Keratinocyte (primary cell): Measurements from ENCODE around the genes FAM98A and CEBPZ.

DNA sequence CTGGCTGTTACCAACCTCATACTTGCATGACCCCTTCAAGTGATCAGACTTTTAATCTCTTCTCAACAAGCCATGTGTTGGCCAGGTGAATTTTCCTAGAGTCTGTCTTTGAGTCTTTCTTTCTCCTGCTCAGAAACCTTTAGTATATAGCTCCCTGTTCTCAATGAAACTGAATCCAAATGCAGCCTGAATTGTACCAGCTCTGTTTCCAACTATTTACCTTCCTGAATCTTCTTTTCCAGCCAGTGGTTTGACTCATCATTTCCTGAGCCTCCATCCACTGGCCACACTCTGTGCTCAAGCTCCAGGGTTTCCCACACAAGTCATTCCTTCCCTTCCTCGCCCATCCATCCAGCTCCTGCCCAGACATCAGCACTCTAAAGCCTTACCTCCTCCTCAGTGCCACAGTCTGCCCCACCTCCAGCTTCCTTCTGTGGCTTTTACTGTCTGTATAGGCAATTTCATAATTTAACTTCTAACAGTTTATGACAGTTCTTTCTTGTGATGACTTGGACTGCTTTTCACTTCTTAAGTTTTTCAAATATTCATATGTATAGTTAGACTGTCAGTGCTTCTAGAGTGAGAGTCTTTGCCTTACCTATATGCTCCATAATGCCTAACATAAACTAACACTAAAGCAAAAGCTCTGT lies 233.6 kb upstream of the RASGRP3 start:
CAGE:
- cytosol, long polyA minus RNA = no peak
- cytosol, long polyA plus RNA = no peak
- long polyA plus RNA = no peak
- nucleus, long polyA minus RNA = no peak
- nucleus, long polyA plus RNA = no peak

DNA sequence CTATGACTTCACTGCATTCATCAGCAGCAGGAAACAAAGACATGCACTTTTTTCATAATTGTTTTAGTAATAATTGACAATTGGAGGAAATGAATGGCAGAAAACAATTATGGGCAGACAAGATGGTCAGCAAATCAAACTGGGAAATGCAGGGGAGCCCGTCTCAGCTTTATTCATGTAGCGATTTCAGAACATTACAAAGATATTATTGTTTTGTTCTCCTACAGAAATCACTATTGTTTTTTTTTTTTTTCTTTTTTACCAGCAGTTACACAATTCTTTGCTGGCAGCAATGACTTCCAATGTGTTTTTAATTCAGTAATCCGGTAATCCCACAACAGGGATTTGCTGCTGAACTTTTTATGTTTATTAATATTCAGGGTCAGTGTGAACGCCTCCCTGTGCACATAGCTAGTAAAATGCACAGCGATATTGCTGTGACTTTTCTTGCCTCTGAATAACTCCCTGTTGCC lies 33.8 kb upstream of the RASGRP3 start:
CAGE:
- cytosol, long polyA minus RNA = no peak
- cytosol, long polyA plus RNA = no peak
- long polyA plus RNA = no peak
- nucleus, long polyA minus RNA = no peak
- nucleus, long polyA plus RNA = no peak

GRCh38 chr2:33476835-33477063 lies 300 bp downstream of the RASGRP3 start:
CAGE:
- cytosol, long polyA minus RNA = no peak
- cytosol, long polyA plus RNA = no peak
- long polyA plus RNA = no peak
- nucleus, long polyA minus RNA = no peak
- nucleus, long polyA plus RNA = no peak

GRCh38 chr2:33599130-33600033 lies at the start of gene FAM98A:
TSS of gene FAM98A (minus strand) at chr2:33599299.
CAGE:
- cytosol, long polyA minus RNA = start-site peak on the minus strand at chr2:33599224-33599287, 272 reads
- cytosol, long polyA plus RNA = start-site peak on the minus strand at chr2:33599226-33599291, 1,553 and 569 reads in 2 replicates
- long polyA plus RNA = start-site peak on the minus strand at chr2:33599226-33599306, 4,898 and 4,093 reads in 2 replicates
- nucleus, long polyA minus RNA = start-site peak on the minus strand at chr2:33599226-33599295, 393 reads
- nucleus, long polyA plus RNA = start-site peak on the minus strand at chr2:33599226-33599291, 1,629 and 1,781 reads in 2 replicates

GRCh38 chr2:36097313-36097832 lies 258.2 kb upstream of the CRIM1 start:
CAGE:
- cytosol, long polyA minus RNA = no peak
- cytosol, long polyA plus RNA = no peak
- long polyA plus RNA = no peak
- nucleus, long polyA minus RNA = no peak
- nucleus, long polyA plus RNA = no peak

CAGE:
- cytosol, long polyA minus RNA = no peak
- cytosol, long polyA plus RNA = no peak
- long polyA plus RNA = no peak
- nucleus, long polyA minus RNA = no peak
- nucleus, long polyA plus RNA = no peak
These were observed 2.3 kb downstream of the CRIM1 start for GRCh38 chr2:36357890-36358294.

DNA sequence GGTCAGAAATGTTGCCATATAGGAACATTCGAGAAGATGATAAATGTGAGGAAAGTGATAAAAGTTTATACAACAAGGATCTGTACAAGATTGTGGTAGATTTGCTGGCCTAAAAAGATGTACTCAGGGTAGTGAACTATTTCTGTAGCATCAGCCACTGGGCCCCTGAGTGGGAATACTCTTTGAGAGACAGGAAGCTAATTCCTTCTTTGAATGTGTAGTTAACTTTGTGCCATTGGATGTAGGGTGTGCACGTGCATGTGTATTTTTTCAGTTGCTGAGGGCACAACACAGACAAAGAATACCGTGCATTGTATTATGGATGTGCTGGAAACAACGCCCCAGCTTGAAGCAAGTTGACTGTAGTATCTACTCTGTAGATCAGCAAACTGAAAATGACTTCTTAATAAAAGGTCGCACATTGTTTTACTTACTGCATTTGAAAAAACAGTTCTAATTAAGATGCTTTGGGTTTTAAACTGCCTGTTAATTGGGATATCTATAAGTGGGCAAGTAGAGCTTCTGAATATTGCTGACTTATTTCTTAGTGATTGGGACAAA lies 14.1 kb downstream of the CRIM1 start:
CAGE:
- cytosol, long polyA minus RNA = no peak
- cytosol, long polyA plus RNA = no peak
- long polyA plus RNA = no peak
- nucleus, long polyA minus RNA = no peak
- nucleus, long polyA plus RNA = no peak

CAGE:
- cytosol, long polyA minus RNA = no peak
- cytosol, long polyA plus RNA = no peak
- long polyA plus RNA = no peak
- nucleus, long polyA minus RNA = no peak
- nucleus, long polyA plus RNA = no peak
These were observed 107.9 kb downstream of the CRIM1 start for GRCh38 chr2:36463508-36463896.

DNA sequence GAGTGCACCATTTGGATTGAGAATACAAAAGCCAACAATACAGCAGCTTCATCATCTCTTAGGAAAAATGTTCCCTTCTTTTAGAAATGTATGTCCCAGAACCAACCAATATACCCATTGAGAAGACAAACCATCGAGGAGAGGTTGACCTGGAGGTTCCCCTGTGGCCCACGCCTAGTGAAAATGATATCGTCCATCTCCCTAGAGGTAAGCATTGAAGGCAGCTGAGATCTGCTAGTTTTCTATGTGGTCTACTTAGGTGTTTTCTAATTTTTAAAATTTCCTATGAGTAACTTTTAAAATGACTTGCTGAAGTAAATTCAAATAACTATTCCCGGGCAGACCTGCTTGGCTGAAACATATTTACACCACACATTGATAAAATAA lies 53.7 kb downstream of the FEZ2 start:
CAGE:
- cytosol, long polyA minus RNA = no peak
- cytosol, long polyA plus RNA = no peak
- long polyA plus RNA = no peak
- nucleus, long polyA minus RNA = start-site peak on the minus strand centred at position 128 of the sequence, 50 bp wide, 15 reads
- nucleus, long polyA plus RNA = no peak

DNA sequence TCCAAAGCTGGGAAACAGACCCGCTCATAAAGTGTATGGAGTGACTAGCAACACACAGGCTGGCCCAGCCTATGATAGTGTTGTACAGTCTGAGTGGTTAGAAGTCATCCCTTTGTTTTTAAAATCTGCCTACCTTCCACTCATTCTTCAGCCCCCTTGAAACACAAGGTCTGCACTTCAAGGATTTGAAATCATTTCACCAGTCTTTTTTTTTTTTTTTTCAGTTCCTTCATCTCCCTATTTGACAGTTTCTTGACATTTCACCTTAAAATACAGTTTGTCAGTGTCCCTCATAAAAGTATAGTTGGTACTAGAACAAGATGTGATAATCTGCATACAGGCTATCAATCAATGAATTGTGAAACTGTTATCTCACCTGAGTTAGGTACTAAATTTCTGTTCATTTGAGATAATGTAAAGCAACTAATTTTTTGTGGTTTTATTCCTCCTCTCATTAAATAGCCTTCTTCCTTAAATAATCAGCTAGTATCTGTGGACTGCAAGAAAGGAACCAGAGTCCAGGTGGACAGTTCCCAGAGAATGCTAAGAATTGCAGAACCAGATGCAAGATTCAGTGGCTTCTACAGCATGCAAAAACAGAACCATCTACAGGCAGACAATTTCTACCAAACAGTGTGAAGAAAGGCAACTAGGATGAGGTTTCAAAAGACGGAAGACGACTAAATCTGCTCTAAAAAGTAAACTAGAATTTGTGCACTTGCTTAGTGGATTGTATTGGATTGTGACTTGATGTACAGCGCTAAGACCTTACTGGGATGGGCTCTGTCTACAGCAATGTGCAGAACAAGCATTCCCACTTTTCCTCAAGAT lies 49.7 kb downstream of the FEZ2 start:
CAGE:
- cytosol, long polyA minus RNA = no peak
- cytosol, long polyA plus RNA = no peak
- long polyA plus RNA = no peak
- nucleus, long polyA minus RNA = no peak
- nucleus, long polyA plus RNA = no peak

DNA sequence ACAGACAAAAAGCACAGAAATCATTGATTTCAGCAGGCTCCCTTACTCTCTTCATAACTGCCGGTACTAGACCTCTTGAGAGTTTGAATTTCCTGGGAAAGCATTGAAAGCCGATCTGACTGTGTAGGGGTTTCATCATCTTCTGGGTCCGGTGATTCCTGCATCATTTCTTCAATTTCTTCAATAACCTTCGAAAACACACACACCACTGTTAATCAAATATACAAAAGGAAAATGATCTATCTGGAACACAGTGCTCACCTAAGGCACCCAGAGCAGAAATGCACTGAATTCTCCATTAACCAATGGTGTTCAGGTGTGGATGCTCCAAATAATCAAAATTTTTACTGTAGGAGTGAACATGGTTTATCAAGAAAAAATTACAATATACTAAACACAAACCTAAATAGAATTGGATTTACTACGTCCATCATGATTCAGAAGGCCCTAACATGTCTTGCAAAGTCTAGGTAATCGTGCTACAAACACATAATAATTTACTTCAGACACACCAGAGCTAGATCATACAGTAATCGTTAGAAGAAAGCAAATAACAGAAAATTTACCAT lies 16.6 kb downstream of the FEZ2 start:
CAGE:
- cytosol, long polyA minus RNA = no peak
- cytosol, long polyA plus RNA = no peak
- long polyA plus RNA = no peak
- nucleus, long polyA minus RNA = no peak
- nucleus, long polyA plus RNA = no peak

GRCh38 chr2:36699004-36699322 lies 2.5 kb downstream of the VIT start:
CAGE:
- cytosol, long polyA minus RNA = no peak
- cytosol, long polyA plus RNA = no peak
- long polyA plus RNA = no peak
- nucleus, long polyA minus RNA = no peak
- nucleus, long polyA plus RNA = no peak

GRCh38 chr2:36866213-36866488 lies 100.2 kb downstream of the STRN start:
CAGE:
- cytosol, long polyA minus RNA = no peak
- cytosol, long polyA plus RNA = no peak
- long polyA plus RNA = no peak
- nucleus, long polyA minus RNA = no peak
- nucleus, long polyA plus RNA = no peak

DNA sequence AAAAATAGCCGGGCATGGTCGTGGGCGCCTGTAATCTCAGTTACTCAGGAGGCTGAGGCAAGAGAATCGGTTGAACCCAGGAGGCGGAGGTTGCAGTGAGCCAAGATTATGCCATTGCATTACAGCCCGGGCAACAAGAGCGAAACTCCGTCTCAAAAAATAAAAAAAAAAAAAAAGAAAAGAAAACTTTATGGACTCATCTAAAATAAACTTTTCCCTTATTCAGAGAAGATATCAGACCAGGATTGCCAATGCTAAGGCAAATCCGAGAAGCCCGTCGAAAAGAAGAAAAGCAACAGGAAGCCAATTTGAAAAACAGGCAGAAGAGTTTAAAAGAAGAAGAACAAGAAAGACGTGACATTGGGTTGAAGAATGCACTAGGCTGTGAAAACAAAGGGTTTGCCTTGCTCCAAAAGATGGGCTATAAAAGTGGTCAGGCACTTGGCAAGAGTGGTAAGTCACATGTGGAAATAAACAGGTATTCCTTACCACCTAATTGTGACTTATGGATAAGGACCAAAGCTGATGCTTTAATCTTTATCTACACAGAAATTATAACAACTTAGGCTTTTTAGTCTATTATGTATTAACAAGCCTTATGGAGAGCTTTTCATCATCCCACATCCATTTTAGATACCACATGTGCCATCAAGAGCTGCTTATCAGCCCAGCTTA lies 5.2 kb downstream of the GPATCH11 start:
CAGE:
- cytosol, long polyA minus RNA = no peak
- cytosol, long polyA plus RNA = no peak
- long polyA plus RNA = no peak
- nucleus, long polyA minus RNA = no peak
- nucleus, long polyA plus RNA = no peak

CAGE:
- cytosol, long polyA minus RNA = no peak
- cytosol, long polyA plus RNA = no peak
- long polyA plus RNA = no peak
- nucleus, long polyA minus RNA = no peak
- nucleus, long polyA plus RNA = no peak
These were observed 20.5 kb downstream of the EIF2AK2 start for GRCh38 chr2:37136021-37136894.

DNA sequence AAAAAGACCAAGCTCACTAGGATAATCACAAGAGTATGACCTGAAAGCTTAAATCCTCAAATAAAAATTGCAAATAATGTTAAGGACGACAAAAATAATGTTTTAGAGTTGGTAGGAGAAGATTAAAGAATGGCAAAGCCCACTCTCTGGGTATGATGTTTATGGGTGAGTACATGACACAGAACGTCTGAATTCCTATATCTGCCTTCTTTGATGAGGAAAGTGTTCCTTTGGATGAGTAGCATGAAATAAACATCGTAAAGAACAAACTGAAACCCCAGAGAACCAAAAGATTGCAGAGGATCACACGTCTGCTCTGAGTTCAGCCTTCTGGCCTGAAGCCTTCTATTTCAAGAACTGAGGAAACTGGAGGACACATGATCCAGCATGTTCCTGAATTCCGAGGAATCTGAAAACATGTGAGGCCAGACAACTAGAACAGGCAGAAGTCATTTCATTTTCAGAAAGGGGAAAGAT lies 8.6 kb downstream of the SULT6B1 start:
CAGE:
- cytosol, long polyA minus RNA = no peak
- cytosol, long polyA plus RNA = no peak
- long polyA plus RNA = no peak
- nucleus, long polyA minus RNA = no peak
- nucleus, long polyA plus RNA = no peak

GRCh38 chr2:37226886-37227200 lies 4.6 kb downstream of the CEBPZ start:
CAGE:
- cytosol, long polyA minus RNA = no peak
- cytosol, long polyA plus RNA = no peak
- long polyA plus RNA = no peak
- nucleus, long polyA minus RNA = no peak
- nucleus, long polyA plus RNA = no peak

GRCh38 chr2:37231026-37231852 lies at the start of gene CEBPZ:
TSS of gene CEBPZ (minus strand) at chr2:37231596.
CAGE:
- cytosol, long polyA minus RNA = start-site peak on the minus strand at chr2:37231589-37231596, 73 reads; start-site peak on the plus strand at chr2:37231641-37231673, 35 reads
- cytosol, long polyA plus RNA = start-site peak on the minus strand at chr2:37231479-37231590, 141 and 132 reads in 2 replicates
- long polyA plus RNA = start-site peak on the minus strand at chr2:37231574-37231601, 199 and 920 reads in 2 replicates; start-site peak on the plus strand at chr2:37231681-37231689, 90 and 80 reads in 2 replicates
- nucleus, long polyA minus RNA = start-site peak on the minus strand at chr2:37231579-37231601, 218 reads; start-site peak on the plus strand at chr2:37231634-37231690, 56 reads
- nucleus, long polyA plus RNA = start-site peak on the minus strand at chr2:37231483-37231601, 221 and 925 reads in 2 replicates; start-site peak on the plus strand at chr2:37231641-37231696, 488 and 658 reads in 2 replicates

CAGE:
- cytosol, long polyA minus RNA = no peak
- cytosol, long polyA plus RNA = no peak
- long polyA plus RNA = no peak
- nucleus, long polyA minus RNA = no peak
- nucleus, long polyA plus RNA = no peak
These were observed 32.0 kb downstream of the QPCT start for GRCh38 chr2:37375969-37377232.

GRCh38 chr2:37390267-37391020 lies 46.0 kb downstream of the QPCT start:
CAGE:
- cytosol, long polyA minus RNA = no peak
- cytosol, long polyA plus RNA = no peak
- long polyA plus RNA = no peak
- nucleus, long polyA minus RNA = no peak
- nucleus, long polyA plus RNA = no peak